Hair follicular keratinocyte (primary cell): Measurements from ENCODE around the gene API5.

GRCh38 chr11:35274846-35275977 is 136.2 kb downstream of the CD44 start:
- RAMPAGE, long total RNA: no peak

DNA sequence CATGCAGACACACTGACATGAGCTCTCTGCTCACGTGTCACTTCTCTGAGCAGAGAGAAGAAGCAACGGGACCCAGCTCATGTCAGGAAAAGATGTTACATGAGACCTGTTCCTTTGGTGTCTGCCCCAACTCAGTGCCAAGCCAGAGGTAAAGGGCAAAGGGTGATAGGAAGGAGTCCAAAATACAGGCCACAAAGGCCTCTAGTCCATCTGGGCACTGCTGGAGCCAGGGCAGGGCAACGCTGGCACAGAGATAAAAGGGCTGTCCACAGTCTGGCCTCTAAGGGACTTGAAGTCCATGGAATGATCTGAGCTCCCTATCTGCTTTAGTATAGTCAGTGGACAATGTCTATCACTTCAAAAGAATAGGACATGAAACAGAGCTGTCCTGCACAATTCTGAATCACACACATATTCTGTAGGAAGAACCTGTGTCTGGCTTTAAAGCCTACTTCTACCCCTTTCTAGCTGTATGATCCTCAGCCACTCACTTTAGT is 79.2 kb downstream of the SLC1A2 start:
- RAMPAGE, long total RNA: no peak

DNA sequence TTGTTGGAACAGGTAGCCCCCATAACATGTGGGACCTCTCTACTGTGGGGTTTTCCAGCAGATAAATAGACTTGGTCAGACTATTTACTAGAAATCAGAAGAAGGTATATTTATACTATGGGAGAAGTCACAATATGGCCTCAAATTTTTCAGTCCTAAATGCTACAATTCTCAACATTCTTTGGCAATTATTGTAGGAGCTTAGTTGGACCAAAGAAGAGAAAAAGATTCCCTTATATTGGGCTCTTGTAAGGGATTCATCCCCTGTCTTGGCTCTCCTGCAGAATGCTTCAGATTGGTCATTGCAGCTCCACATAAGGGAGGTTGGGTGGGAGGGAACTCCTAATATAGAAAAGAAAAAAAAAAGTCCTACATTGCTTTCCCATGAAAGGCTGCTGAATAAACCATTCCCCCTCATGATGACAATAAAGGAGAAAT is 4.7 kb upstream of the SLC1A2 start:
- RAMPAGE, long total RNA: no peak

- RAMPAGE, long total RNA: no peak
Measured at GRCh38 chr11:35682872-35683292, 20.3 kb downstream of the TRIM44 start.

DNA sequence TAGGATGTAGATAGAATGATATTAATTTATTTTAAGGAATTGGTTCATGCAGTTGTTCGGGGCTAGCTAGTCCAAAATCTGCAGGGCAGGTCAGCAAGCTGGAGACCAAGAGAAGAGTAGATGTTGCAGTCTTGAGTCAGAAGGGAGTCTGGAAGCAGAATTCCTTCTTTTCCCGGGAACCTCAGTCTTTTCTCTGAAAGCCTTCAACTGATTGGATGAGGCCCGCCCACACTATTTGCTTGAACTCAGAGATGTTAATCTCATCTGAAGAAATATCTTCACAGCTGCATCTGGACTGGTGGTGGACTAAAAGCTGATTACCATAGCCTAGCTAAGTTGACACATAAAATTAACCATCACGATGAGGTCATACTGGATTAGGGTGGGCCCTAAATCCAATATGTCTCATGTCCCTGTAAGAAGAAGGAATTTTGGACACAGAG is 122.1 kb downstream of the COMMD9 start:
- RAMPAGE, long total RNA: no peak

GRCh38 chr11:36375867-36376870 is 80.1 kb downstream of the PRR5L start:
- RAMPAGE, long total RNA: no peak

DNA sequence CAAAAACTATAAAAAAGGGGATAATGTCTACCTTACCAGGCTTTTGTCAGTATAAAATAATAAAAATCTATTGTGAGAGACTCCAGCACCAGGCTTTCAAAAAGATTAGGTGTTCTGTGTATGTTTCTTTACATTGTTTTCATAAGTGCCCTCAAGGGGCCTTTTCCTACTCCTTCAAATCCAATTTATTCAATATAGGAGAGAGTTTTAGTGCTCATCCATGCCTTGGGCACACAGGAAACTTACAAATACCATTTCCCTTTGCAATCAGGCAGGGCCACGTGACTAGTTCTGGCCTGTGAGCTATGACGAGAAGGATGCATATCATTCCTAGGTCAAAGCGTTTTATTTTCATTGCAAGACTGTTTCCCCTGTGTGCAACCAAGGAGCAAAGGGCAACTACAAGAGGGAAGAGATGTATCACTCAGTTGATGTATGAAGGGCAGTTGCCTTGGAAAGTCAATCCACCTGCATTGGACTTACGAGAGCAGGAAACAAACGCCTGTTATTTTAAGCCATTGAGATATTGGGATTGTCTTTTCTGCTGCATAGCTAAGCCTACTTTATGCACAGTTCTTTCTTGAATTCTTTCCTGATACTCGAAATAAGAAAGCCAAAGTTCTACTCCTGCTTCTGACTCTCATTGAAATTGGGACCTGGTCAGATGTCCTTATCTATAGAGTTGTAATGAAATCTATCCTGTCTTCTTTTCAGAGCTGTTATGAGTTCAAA is 2.0 kb upstream of the TRAF6 start:
- RAMPAGE, long total RNA: no peak

GRCh38 chr11:37451812-37452483 is 853.9 kb upstream of the RAG2 start:
- RAMPAGE, long total RNA: no peak

- RAMPAGE, long total RNA: no peak
Measured at GRCh38 chr11:40099284-40099843, 1360.1 kb downstream of the LRRC4C start.

DNA sequence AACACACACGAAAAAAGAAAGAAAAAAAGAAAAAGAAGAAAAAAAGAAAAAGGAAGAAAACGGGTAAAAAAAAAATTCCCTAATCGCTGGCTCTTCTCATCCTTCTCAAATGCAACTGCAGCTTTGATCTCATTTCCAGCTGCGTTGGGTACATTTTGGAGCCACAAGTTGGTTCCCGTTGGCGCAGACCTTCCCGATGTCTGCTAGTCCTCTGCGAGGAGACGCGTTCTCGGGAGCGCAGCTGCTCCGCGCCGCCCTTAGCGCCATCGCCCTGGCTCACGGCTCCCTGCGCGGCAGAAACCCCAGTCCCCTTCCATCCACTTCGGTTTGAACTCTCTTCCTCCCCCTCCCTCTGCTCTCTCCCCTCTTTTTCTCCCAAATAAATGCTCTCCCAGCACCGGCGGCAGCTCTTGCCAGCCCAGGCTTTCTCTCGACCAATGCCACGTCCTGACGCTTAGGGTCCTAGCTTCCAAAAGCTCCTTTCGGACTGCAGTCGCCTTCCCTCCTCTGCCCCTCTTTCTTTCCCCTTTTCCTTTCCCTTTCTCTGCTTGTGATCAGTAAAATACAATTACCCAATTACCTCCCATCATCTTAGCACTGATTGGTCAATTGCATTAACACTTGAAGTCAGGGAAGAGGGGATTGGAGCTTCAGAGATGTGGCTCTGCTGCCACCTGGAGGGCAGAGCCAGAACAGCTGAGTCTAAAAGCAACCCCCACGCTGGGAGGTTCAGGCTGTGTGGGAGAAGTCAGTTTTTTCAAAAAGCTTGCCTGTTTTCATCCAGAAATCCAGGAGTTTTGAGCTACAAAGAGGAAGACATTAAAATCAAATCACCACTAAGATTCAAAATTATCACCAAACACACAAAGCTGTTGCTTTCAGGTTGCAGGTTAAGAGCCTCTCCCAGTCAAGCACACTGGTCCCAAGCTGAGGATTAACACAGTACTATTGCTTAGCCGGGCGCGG is 1165.6 kb downstream of the LRRC4C start:
- RAMPAGE, long total RNA: no peak

GRCh38 chr11:43311489-43312278 is at the start of gene API5:
TSS of gene API5 (plus strand) at chr11:43311996.
- RAMPAGE, long total RNA: start-site peak on the plus strand at chr11:43311993-43312017, 121 and 133 reads in 2 replicates

DNA sequence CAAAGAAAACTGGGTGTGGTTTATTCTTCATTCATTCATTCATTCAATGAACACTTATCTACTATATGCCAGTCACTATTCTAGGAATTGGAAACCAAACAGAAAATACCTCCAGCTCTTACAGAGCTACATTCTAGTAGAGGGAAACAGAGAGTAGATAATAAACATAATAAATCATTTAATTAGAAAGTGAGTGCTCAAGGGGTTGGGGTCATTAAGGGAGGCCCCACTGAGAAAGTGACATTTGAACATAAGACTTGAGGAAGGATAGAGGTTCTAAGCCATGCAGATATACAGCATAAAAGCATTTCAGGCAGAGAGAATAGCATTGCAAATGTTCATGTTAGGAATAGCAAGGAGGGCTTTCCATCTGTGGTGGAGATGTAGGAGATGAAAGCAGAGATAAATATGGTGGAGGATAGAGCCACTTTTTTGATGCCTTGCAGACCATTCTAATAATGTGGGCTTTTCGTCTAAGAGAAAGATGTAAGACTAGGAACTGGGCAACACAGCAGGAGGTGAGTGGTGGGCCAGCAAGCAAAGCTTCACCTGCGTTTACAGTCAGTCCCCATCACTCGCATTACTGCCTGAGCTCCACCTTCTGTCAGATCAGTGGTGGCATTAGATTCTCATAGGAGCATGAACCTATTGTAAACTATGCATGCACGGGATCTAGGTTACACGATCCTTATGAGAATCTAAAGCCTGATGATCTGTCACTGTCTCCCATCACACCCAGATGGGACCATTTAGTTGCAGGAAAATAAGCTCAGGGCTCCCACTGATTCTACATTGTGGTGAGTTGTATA is 62.4 kb downstream of the TTC17 start:
- RAMPAGE, long total RNA: no peak

- RAMPAGE, long total RNA: no peak
Measured at GRCh38 chr11:43555084-43555757, 125.3 kb upstream of the HSD17B12 start.

DNA sequence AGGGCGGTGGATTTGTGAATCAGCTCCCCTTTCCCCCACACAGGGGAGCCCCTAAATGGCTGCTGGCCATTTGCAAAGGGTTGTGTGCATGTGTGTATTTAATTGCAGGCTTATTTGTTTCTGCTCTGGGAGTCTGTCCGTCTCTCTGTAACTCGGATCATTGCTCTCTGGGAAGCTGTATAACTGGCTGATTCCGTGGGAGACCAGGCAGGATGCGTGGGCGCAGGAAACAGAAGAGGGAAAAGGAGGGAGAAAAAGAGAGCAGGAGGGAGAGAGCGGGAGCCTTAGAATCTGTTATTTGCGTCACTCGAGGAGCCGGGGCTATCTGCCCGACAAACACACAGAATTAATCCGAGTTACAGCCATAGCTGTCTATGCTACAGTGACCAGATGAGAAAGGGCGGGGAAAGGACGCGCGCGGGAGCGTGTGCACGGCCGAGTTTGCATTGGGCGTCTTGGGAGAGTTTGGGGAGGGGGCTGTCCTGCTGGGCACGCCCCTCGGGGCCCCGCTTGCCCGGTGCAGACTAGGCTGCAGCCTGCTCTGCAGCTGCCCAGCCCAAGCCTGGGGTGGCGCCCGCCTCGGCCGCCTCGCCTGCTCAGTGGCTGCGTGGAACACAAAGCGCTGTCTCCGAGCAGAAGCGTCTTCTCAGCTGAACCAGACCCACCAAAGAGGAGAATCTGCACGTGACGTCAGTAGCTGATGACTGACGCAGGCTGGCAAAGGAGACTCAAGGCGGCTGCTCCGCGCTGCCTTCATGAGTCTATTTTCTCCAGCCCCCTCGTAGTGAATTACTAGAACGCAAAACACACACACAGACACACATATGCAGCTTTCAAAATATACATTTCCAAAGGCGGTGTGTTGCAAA is 105.3 kb upstream of the HSD17B12 start:
- RAMPAGE, long total RNA: no peak

- RAMPAGE, long total RNA: no peak
Measured at GRCh38 chr11:43577026-43577647, 103.4 kb upstream of the HSD17B12 start.

- RAMPAGE, long total RNA: no peak
Measured at GRCh38 chr11:43644704-43645049, 35.9 kb upstream of the HSD17B12 start.

GRCh38 chr11:43735649-43735993 is 55.1 kb downstream of the HSD17B12 start:
- RAMPAGE, long total RNA: no peak

- RAMPAGE, long total RNA: no peak
Measured at GRCh38 chr11:43905673-43906320, 25.2 kb downstream of the ALKBH3 start.

DNA sequence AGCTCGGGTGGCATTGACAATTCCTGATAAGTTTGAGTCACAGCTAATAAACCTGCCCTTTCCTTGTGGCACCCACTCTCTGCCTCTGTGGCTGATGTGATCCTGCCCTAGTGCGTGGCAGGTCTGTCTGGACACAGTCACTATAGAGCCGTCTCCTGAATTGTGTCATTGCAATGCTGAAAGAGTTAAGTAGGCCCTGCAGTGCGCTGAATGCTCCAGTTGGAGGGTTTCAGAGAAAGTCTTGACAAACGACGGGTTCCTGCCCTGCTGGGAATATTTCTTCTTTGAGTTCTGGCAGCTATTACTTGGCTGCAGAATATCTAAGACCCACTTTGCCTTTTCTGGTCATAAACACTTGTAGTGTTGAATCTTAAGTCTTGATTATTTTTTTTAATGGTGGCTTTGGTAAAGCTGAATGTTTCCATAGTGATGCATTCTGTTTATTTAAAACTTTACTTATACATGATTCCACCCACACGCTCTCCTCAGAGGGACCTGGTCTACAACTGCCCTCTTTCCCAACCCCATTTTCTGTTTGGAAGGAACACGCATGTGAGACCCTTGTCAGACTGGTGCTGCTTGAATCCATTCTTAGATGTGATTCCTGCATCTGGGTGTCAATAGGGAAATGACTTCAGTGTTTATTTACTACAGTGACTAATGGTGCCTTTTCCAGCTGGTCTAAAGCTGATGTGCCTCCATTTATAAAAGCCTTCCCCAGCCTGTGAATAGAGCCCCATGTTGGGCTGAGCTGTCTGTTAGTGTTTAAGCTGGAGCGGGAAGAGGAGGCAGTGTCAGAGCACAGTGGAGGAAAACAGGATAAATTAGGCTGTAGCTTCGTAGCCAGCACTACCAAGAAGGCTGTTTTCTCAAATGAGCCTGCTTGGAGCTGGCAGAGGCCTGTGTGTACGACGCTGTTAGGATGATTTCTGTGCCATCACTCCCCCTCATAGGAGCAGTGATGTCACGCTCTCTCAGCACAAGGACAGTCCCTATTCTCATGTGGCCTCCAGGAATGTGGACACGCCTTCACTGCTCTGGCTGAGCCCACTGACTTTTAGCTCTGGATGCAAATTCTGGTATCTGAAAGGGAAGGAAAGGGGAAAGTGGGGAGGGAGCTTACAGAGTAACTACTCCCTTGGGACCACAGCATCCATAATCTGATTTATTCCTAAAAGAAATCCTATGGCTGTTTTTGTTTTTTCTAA is 19.0 kb upstream of the C11orf96 start:
- RAMPAGE, long total RNA: no peak

DNA sequence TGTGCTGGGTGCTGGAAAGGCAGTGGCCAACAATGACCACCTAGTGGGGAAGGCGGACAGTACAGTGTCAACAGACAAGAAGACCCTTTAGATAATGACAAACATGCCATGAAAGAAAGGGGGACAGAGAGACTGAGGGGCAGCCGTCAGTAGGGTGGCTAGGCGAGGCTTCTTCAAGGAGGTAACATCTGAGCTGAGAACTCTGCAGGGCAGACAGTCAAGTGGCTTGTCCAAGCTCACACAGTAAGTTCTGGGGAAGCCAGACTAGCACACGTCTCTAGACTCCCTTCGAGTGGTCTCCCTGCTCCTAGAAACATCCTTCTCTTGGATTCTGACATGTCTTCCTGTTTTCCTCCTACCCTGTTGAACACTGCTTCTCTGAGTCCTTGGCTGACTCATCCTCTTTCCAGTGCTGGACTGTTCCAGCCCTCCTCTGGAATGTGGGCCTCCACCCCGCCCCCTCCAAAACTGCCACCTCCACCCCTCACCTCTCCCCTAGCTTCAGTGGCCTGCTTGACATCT is 5.2 kb upstream of the C11orf96 start:
- RAMPAGE, long total RNA: no peak